AG04449 (cell line): ENCODE measurements around a stretch of chr6.

DNA sequence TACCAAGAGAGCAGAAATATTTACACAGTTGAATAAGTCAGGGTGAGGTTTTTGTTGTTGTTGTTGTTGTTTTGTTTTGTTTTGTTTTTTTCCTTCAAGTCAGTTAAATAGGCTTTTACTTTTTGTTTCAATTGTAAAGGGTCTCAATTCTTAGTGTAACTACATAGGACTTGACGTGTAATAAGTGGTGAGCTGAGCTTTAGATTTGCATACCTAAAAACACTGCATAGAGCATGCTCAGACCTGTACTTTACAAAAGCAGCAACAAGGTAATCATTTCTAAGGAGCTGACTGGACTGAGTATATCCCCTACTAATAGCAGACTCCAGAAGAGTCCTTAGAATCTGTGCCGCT, 25.9 kb upstream of the KLHL31 start:
- RRBS: no CpG with 5 or more reads among the region's 2 CpGs

GRCh38 chr6:53795221-53795561, 386 bp downstream of the LRRC1 start:
- RRBS: 2% methylated on average over 14 of the region's 30 CpGs

DNA sequence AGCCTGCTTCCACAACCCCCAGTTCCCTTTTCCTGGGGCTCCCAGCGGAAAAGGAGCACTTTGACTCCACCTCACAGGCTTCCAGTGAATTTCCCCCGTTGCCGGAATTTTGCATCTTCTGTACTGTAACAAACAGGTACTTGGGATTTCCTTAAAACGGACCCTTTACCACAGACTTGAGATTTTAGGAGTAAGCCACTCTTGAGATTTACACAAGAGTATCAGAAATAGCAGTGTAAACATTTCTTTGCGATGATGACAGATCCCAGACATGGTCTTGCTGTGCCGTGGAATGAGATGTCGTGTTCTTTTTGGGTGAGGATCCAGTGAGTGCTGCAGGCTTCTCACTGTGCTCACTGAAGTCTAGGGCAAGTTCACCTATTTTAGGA, 8.2 kb downstream of the LRRC1 start:
- RRBS: no CpG with 5 or more reads among the region's 7 CpGs

DNA sequence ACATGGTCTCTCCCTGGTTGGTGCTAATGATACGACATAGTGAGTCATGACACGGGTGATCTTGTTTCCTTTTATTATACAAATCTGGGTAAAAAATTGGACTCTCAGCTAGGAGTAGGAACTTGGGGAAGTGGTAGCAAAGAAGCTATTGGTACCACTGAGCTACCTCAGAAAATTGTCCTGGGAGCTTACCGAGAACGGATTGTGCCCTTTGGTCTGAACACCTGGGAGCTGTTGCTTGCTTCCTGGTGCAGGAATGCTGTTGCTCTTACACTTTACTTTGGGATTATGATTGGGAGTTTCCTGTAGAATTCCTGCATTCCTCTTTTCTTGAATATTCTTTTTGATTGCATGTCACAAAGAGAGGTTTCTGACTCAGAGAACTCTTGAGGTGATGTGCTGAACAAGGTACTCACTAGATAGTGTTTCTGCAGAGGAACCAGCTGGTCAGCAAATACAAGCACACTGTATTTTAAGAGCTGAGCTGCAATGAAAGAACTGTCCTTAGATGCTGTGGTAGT, 34.8 kb downstream of the LRRC1 start:
- RRBS: no CpG with 5 or more reads among the region's 4 CpGs

GRCh38 chr6:54255840-54256401, 52.3 kb upstream of the TINAG start:
- RRBS: no CpG with 5 or more reads among the region's 1 CpG

- RRBS: no CpG with 5 or more reads among the region's 3 CpGs
Observed at GRCh38 chr6:54802817-54803204, 43.8 kb upstream of the FAM83B start.

GRCh38 chr6:54856058-54856497, 9.5 kb downstream of the FAM83B start:
- RRBS: no CpG with 5 or more reads among the region's 3 CpGs

DNA sequence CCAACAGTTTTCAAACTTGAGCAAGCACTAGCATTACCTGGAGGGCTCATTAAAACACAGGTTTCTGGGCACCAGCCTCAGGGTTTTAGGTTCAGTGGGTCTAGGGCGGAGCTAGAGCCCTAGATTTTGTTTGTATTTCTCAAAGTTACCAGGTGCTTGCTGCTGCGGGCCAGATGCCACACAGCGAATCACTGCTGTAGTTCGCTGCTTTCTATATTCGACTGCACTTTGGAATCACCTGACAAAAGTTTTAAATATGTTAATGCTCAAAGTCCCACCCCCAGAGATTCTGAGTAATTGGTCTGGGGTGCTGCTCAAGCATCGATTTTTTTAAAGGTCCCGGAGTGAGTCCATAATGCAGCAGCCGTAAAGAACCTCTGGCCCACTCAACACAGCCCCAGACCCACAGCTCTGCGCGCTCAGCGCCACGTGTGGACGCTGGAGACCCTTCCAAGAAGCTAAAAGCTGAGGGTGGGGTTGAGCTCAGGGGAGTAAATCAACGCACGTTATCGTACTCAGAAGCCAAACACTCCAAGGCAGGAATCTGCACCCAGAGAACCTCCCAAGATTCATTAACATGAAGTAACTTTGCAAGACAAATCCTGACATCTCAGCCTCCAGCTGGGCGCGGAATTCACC, 661 bp downstream of the COL21A1 start:
- RRBS: no CpG with 5 or more reads among the region's 18 CpGs

- RRBS: no CpG with 5 or more reads among the region's 5 CpGs
Observed at GRCh38 chr6:56366081-56366514, 118.7 kb upstream of the COL21A1 start.

DNA sequence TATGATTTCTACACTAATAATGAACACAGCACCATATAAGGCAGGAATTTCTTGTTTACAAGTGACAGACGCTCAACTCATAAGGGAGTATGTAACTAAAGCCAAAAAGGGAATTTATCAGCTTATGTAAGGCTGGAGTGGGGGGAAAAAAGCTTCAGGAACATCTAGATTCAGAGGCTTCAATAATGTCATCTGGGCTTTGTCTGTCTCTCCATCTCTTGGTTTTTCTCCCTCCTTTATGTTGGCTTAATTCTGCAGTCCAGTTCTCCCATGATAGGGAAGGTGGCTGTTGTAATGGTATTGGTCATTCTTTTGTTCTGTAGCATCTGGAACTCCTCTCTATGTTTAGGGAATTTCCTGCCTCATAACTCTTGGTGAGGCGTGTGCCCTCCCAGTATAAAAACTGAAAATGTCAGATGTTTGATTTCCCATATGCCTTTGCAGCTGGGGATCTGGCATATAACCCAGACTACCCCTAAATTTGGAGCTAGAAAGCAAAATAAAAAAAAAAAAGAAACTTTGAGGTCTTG, 125.2 kb upstream of the COL21A1 start:
- RRBS: no CpG with 5 or more reads among the region's 2 CpGs

GRCh38 chr6:56497661-56498140, 250.3 kb upstream of the COL21A1 start:
- RRBS: no CpG with 5 or more reads among the region's 3 CpGs

GRCh38 chr6:56525946-56526777, 278.8 kb upstream of the COL21A1 start:
- RRBS: no CpG with 5 or more reads among the region's 10 CpGs

DNA sequence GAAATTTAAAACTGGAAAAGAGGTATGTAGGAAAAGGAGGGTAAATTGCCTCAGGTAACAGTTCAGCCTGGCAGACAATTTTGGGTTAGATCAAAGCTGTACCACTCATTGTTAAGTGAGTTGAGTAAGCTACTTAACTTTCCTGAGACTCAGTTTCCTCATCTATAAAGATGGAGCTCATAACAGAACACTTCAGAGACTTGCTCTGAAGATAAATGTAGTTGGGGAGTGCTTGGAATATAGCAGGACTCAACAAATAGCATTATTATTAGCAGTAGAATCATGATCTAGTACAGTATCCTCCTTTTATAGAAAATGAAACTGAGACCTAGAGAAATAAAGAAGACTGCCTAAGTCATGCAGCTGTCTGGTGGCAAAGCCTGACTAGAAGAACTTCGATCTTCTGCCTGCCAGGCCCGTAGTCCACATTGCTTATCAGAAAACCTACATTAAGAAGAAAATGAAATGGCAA, 265.6 kb downstream of the DST start:
- RRBS: no CpG with 5 or more reads among the region's 2 CpGs

DNA sequence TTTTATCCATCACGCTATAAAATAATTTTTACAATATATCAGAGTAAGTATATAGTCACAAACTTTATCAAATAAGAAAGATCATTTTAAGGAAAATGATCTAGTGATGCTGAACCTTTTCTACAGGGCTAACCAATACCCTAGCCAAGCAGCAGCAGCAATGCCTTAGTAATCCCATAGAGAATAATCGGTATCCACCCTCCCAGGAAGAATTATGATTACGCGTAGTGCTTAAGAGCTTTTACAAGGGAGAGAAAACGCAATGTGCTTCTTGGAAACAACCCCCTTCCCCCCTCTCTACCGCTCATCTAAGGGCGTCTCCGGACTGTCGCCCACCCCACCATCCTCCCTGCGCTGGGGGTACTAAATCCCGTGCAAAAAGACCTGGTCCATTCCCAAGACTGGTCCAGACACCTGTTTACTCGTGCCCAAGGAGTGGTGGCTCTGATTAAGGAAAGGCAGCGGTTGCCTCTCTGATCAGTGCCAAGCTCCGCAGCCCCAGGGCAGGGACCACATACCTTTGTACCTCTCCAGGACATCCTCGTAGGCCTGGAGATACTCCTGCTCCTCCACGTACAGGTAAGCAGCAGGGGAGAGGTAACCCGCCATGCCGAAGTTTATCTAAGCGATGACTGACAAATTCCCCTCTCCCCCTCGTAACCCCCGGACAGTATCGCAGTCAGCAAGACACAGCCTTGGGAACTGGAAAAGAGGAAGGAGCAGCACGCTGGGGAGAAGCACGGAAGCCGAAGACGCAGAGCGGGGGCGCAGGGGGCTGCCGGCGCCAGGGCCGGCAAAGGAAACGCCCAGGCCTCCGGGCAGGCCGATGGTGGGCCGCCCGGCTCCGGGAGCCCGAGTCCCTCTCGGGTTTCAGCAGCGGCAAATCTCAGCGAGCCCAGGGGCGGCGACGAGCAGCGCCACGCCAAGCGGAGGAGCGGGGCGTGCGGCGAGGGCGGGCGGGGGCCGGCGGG, 111.8 kb downstream of the DST start:
- RRBS: 0% methylated on average over 2 of the region's 55 CpGs

GRCh38 chr6:57147775-57148682, 24.1 kb upstream of the BAG2 start:
- RRBS: no CpG with 5 or more reads among the region's 9 CpGs

DNA sequence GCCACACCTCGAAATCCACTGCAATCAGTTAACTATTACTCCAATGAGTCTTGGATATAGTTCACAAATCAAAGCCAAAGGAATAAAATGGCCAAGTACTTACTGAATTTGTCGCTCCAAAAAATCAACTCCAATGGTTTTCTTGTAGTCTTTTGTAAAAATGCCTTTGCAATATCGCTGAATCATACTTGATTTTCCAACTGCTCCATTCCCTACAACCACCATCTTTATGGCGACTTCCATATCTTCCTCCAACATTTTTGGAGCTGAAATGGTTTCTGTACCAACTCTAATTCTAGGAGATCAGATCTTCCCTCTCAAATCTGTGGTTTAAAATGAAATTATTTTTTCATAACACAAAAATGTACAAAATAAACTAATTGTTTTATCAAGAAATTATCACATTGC, 12.0 kb downstream of the RAB23 start:
- RRBS: no CpG with 5 or more reads among the region's 4 CpGs

- RRBS: 3% methylated on average over 16 of the region's 61 CpGs
Observed at GRCh38 chr6:57221212-57222095, 653 bp downstream of the RAB23 start.

DNA sequence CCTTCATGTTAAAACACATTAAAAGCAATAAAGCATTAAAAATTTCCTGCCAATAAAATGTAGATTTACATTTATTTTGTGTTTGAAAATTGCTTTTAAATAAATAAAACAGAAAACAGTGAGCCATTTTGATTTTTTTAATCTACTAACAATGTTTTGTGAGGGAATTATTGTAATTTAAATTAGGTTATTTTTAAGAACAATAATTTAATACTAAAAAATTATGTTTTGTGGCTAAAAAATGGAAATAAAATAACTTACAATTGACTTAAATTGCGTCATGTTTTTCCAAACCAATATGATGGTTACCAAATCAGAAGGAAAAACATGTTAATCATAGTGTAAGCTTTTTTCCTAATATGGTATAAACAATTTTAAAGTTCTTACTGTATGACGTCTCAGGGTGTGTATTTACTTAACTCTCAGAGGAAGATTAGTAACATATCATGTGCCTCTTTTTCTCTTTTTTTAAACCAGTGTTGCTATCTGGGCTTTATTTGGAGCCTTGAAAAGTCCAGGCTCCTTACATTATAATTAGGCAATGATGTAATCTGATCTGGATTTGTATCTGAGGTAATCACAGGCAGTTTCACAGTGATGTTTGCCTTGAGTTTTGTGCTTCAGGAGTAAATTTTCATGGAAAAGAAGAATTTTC, 20.3 kb upstream of the RAB23 start:
- RRBS: no CpG with 5 or more reads among the region's 2 CpGs

DNA sequence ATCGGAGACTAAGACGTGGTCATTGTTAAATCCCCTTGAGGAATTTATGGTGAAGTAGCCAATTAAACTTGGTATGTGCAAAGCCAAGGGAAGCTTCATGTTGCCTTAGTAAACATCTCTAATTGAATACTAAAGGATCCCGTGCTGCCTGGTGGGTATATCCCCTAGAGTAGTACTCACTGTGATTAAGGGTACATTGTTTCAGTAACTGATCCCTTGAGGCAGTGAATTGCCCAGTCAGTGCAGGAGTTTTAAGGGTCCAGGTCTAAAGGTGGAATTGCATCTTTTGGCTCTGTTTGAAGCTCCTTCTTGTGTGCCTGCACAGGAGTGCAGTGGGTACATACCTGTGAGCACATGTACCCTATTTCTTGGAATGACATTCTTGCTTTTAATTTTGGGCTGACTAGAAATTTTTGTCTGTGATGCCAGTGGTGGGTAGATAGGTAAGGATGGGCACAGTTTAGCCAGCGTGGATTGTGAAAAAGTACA, 106.2 kb downstream of the PRIM2 start:
- RRBS: no CpG with 5 or more reads among the region's 4 CpGs